ENCODE measurements around a stretch of chr12.

CAGE:
- cytosol, long polyA minus RNA, result no peak
- cytosol, long polyA plus RNA, result no peak
- long polyA plus RNA, result no peak
- nucleus, long polyA minus RNA, result no peak
- nucleus, long polyA plus RNA, result no peak
These were observed 10.1 kb downstream of the BEST3 start for GRCh38 chr12:69688912-69689444.

CAGE:
- cytosol, long polyA minus RNA, result no peak
- cytosol, long polyA plus RNA, result no peak
- long polyA plus RNA, result no peak
- nucleus, long polyA minus RNA, result no peak
- nucleus, long polyA plus RNA, result no peak
These were observed 163.5 kb downstream of the MYRFL start for GRCh38 chr12:69988628-69988923.

DNA sequence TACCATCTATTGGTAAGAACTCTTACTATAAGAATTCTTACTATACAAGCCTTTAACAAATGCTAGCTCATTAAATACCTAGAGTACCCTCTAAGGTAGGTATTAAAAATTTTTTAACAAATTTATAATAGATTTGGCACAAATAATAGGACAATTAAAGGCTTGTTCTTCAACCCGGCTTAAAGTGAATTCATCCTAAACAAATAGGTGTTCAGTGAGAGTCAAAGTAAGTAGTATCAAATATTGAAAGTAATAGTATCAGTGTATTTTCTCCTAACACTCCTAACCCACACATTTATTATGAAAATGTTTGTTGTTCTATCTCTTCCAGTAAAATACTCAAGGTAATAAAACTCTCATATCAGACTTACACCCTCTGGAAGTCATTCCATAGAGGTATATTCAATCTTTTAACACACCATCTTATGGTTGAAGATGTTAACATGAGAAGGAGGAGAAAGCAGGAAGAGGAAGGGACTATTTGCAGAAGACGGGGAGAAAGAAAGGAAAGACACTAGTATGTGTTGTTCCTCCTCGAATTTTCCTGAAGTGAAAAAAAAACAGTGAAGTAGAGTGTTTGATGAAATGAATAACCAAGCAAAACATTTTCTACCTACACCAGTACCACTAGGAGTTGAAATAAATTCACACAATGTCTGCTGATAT, 1.6 kb upstream of the CNOT2 start:
CAGE:
- cytosol, long polyA minus RNA, result no peak
- cytosol, long polyA plus RNA, result no peak
- long polyA plus RNA, result no peak
- nucleus, long polyA minus RNA, result no peak
- nucleus, long polyA plus RNA, result no peak

DNA sequence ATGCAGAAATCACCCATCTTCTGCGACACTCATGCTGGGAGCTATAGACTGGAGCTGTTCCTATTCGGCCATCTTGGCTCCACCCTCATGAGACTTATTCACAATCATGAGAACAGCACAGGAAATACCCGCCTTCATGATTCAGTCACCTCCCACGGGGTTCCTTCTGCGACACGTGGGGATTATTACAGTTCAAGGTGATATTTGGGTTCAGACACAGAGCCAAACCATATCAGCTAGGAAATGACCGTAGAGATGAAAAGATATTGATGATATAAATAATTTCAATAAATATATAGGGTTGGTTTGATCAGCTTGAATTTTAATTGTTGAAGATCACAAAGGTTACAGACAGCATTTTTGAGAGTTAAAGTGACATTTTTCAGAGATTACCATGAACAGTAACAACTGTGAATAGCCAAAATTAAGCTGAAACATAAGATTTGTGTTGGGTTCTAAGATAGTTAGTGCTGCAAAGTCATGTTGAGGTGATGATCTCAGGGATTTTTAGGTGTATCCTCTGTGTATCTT, 60.8 kb upstream of the KCNMB4 start:
CAGE:
- cytosol, long polyA minus RNA, result no peak
- cytosol, long polyA plus RNA, result no peak
- long polyA plus RNA, result no peak
- nucleus, long polyA minus RNA, result no peak
- nucleus, long polyA plus RNA, result no peak

CAGE:
- cytosol, long polyA minus RNA, result no peak
- cytosol, long polyA plus RNA, result no peak
- long polyA plus RNA, result no peak
- nucleus, long polyA minus RNA, result no peak
- nucleus, long polyA plus RNA, result no peak
These were observed 92.5 kb downstream of the KCNMB4 start for GRCh38 chr12:70458544-70459043.

CAGE:
- cytosol, long polyA minus RNA, result no peak
- cytosol, long polyA plus RNA, result no peak
- long polyA plus RNA, result no peak
- nucleus, long polyA minus RNA, result no peak
- nucleus, long polyA plus RNA, result no peak
These were observed 38.4 kb downstream of the PTPRB start for GRCh38 chr12:70598768-70599223.

CAGE:
- cytosol, long polyA minus RNA, result no peak
- cytosol, long polyA plus RNA, result no peak
- long polyA plus RNA, result no peak
- nucleus, long polyA minus RNA, result no peak
- nucleus, long polyA plus RNA, result no peak
These were observed 117.1 kb upstream of the PTPRB start for GRCh38 chr12:70754105-70755031.

DNA sequence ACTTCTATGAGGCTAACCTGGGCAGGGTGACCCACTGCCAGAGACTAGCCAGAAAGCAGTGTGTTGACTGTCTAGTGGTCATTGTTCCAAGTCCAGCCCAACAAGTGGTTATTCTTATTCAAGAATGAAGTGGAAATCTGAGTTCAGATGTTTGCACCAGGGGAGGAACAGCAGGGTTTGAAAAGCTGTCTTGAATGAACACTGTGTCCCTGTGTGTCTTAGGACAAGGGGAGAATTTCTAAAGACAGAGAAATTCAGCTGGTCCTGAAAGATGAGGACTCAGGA, 16.3 kb downstream of the TSPAN8 start:
CAGE:
- cytosol, long polyA minus RNA, result no peak
- cytosol, long polyA plus RNA, result no peak
- long polyA plus RNA, result no peak
- nucleus, long polyA minus RNA, result no peak
- nucleus, long polyA plus RNA, result no peak

CAGE:
- cytosol, long polyA minus RNA, result no peak
- cytosol, long polyA plus RNA, result no peak
- long polyA plus RNA, result no peak
- nucleus, long polyA minus RNA, result no peak
- nucleus, long polyA plus RNA, result no peak
These were observed 56.7 kb upstream of the TSPAN8 start for GRCh38 chr12:71214437-71214975.

DNA sequence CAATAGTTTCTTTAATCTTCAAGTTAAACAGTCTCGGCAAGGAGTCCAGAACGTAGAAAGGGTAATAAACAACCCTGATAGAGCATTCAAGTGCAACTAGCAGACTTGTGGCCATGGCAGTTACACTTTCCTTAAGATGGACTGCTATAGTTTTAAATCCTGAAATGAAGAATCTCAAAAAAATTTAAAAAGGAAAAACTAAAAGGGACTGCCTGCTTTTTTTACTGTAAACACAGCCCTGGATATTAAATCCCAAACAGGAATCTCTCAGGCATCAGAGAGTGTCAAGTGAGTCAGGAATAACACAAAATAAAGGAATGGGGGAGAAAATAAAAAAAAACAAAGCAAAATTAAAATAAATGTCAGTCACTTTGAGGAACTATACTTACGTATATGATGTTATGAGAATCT, 53.9 kb downstream of the ZFC3H1 start:
CAGE:
- cytosol, long polyA minus RNA, result no peak
- cytosol, long polyA plus RNA, result no peak
- long polyA plus RNA, result no peak
- nucleus, long polyA minus RNA, result no peak
- nucleus, long polyA plus RNA, result no peak

CAGE:
- cytosol, long polyA minus RNA, result no peak
- cytosol, long polyA plus RNA, result no peak
- long polyA plus RNA, result no peak
- nucleus, long polyA minus RNA, result no peak
- nucleus, long polyA plus RNA, result no peak
These were observed 1.8 kb upstream of the TMEM19 start for GRCh38 chr12:71683899-71684620.

DNA sequence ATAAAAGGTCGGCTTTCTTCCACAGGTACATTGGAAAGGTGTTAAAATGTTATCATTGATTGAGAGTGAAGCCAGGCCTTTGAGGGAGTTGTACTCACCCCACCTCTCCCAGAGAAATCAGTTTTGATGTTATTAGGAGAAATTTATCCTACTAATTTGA, 1.2 kb downstream of the RAB21 start:
CAGE:
- cytosol, long polyA minus RNA, result no peak
- cytosol, long polyA plus RNA, result no peak
- long polyA plus RNA, result no peak
- nucleus, long polyA minus RNA, result no peak
- nucleus, long polyA plus RNA, result no peak

CAGE:
- cytosol, long polyA minus RNA, result no peak
- cytosol, long polyA plus RNA, result no peak
- long polyA plus RNA, result no peak
- nucleus, long polyA minus RNA, result no peak
- nucleus, long polyA plus RNA, result no peak
These were observed 27.7 kb downstream of the RAB21 start for GRCh38 chr12:71782392-71782735.

CAGE:
- cytosol, long polyA minus RNA, result no peak
- cytosol, long polyA plus RNA, result no peak
- long polyA plus RNA, result no peak
- nucleus, long polyA minus RNA, result no peak
- nucleus, long polyA plus RNA, result no peak
These were observed 1.2 kb downstream of the TRHDE start for GRCh38 chr12:72273282-72273895.

DNA sequence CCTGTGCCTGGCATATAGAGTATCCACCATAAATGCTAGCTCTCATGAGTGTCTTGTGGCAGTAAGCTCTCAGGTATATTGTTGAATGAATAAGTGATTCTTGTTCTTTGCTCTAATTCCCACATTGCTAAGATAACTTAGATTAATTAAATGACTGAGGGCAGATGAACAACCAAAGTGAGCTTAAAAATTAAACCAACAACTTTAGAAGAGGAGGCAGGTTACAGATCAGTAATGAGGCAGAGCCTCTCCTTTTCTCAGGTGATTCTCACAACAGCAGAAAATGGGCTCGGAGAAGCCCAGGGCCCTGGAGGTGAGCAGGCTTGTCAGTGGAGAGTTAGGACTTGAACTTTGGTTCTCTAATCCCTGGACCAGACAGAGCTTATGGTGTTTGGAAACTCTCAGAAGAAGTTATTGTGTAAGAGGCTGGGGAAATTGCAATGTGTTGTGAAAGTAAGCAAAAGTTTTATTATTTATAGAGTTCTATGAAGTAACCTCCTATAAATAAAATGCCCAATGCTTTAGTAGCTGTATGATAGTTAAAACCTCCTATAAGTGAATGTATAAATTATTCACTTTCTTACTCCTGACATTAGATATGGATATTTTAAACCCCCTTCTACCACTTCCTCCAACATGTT, 2.8 kb downstream of the TRHDE start:
CAGE:
- cytosol, long polyA minus RNA, result no peak
- cytosol, long polyA plus RNA, result no peak
- long polyA plus RNA, result no peak
- nucleus, long polyA minus RNA, result no peak
- nucleus, long polyA plus RNA, result no peak

DNA sequence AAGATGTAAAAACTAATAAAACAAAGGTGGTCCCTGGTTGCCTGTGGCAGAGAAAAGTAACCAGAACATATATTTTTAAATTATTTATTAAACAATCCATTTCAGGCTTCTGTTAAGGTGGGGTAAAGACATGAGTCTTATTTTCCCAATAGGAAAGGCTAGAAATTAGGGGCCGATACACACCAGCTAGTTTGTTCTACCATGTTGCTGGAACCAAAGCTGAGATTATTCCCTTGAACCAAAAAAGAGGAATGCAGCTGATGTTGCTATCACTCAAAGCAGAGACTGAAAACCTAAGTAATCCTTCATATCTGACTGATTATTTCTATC, 812.6 kb upstream of the ATXN7L3B start:
CAGE:
- cytosol, long polyA minus RNA, result no peak
- cytosol, long polyA plus RNA, result no peak
- long polyA plus RNA, result no peak
- nucleus, long polyA minus RNA, result no peak
- nucleus, long polyA plus RNA, result no peak

DNA sequence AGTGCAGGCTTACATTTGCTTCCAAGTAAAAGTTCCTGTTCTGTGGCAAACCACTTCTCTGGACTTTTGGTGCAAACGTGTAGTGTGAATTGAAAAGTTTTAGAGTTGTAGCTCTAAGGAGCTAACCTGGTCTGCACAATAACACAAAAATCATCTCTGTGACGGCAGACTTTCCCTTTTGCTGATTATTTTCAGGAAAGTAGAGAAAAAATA, 2.4 kb upstream of the GLIPR1 start:
CAGE:
- cytosol, long polyA minus RNA, result no peak
- cytosol, long polyA plus RNA, result no peak
- long polyA plus RNA, result no peak
- nucleus, long polyA minus RNA, result no peak
- nucleus, long polyA plus RNA, result no peak

GRCh38 chr12:75640999-75641482, 129.6 kb upstream of the KRR1 start:
CAGE:
- cytosol, long polyA minus RNA, result no peak
- cytosol, long polyA plus RNA, result no peak
- long polyA plus RNA, result no peak
- nucleus, long polyA minus RNA, result no peak
- nucleus, long polyA plus RNA, result no peak

GRCh38 chr12:75665955-75666747, 154.7 kb upstream of the KRR1 start:
CAGE:
- cytosol, long polyA minus RNA, result no peak
- cytosol, long polyA plus RNA, result no peak
- long polyA plus RNA, result no peak
- nucleus, long polyA minus RNA, result no peak
- nucleus, long polyA plus RNA, result no peak

CAGE:
- cytosol, long polyA minus RNA, result no peak
- cytosol, long polyA plus RNA, result no peak
- long polyA plus RNA, result no peak
- nucleus, long polyA minus RNA, result no peak
- nucleus, long polyA plus RNA, result no peak
These were observed 271.7 kb upstream of the KRR1 start for GRCh38 chr12:75783078-75783553.

Measured in keratinocyte (primary cell).